Vein endothelial cell (primary cell): ENCODE results near the genes NOP53 and ODAD1.

- CAGE, long polyA plus RNA, result no peak
Observed at GRCh38 chr19:46859671-46859970, 1.2 kb upstream of the ARHGAP35 start.

DNA sequence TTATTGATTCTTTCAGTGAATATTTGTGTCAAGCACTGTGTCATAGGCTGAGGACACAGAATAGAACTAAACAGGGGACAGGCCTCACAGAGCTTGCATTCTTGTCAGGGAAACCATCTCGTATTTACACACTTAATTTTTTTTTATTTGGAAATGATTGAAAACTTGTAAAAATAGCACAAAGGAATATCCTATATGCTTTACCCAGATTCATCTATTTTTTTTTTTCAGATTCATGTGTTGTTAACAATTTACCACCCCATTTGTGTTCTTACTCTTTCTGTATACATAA is 55.7 kb downstream of the ARHGAP35 start:
- CAGE, long polyA plus RNA, result no peak

DNA sequence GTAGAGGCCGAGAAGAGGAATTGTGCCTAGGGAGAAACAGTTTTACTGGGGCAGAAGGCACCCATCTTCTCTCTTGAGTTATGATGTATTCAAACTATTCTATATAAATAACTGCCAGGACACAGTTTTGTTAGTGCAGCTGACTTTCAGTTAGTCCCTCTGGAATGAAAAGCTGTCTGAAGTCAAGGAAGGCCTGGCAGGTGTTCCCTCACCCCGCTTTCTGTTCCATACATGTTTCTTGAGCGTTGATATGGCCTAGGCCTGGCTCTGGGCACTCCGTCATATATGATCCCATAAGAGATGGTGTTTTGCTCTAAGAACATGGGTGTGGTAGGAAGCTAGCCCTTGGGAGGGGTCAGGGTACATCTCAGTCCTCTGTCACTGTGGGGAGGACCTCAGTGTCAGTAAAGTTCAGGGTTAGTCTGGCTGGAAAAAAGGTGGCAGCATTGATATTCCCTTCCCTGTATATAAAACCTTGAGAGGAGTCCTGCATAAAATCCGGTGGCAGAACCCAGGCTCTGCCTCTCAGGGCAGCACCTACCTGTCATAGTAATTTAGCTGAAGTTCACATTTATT is 73.6 kb upstream of the NPAS1 start:
- CAGE, long polyA plus RNA, result no peak

- CAGE, long polyA plus RNA, result no peak
Observed at GRCh38 chr19:46976057-46976771, 43.4 kb upstream of the NPAS1 start.

- CAGE, long polyA plus RNA, result no peak
Observed at GRCh38 chr19:46984236-46985106, 35.2 kb upstream of the NPAS1 start.

DNA sequence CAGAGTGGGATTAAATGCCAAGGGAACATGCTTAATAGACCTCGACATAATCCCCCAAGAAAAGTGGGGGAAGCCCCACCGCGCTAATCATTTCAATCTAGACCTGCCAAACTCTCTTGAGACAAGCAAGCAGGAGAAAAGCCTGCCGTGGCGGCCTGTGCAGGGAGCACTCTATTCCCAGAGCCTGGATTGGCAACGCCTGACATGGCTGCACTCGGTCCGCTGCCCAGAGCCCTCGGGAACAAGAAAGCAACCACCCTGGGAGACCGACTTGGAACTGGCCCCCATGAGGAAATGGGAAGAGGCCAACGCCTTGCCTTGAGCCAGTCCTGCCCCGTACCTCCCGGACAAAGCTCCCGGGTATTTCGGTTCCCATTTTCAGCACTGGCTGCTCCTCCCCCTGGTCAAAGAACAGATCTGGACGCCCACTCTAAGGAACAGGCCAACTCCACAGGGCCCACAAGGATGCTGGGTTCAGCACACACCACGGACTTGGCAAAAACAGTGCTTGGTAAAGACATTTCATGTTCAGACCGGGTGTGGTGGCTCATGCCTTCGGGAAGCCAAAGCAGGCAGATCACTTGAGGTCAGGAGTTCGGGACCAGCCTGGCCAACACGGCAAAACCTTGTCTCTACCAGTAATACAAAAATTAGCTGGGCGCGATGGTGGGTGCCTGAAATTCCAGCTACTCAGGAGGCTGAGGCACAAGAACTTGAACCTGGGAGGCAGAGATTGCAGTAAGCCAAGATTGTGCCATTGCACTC is 15.7 kb downstream of the ZC3H4 start:
- CAGE, long polyA plus RNA, result no peak

- CAGE, long polyA plus RNA, result no peak
Observed at GRCh38 chr19:47100060-47100573, 13.5 kb downstream of the ZC3H4 start.

DNA sequence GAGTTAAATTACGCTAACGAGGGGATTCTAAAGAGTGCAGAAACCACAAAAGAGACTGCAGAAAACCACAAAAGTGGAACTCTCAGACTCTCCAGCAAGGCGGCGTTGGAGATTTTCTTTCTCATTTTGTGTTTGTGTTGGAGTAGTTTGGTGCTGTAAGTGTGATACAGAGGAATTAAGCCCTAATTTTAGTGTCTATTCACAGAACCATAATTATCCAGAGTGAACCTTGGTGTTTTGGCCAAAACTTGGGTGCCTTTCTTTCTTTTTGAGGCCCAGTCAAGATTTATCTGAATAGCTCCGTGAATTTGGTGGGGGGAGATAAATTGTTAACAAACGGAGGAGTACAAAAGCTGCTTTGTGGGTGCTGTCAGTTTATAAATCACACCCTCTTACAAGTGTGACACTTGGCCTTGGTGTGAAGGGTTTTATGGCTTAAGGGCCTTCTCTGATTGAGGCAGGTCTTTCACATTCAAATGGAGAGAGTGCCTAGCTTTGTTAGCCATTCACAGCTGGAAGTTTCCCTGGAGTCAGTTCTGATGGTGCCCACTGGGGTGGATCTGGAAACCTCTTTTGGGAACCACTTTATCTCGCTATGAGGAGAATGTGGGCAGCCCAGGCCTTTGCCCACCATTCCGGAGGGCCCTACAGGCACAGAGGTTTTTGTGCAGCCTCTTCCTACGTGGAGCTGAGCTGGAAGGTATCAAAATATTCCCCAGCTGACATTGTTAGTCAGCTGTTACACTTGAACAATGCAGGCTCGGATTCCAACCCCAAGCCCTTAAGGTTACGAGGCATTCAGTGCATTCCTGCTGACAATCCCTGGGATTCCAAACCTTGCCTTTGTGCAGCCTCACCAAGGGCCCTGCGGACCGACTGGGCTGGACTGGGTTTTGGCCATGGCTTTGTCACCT is 26.6 kb downstream of the SAE1 start:
- CAGE, long polyA plus RNA, result no peak

DNA sequence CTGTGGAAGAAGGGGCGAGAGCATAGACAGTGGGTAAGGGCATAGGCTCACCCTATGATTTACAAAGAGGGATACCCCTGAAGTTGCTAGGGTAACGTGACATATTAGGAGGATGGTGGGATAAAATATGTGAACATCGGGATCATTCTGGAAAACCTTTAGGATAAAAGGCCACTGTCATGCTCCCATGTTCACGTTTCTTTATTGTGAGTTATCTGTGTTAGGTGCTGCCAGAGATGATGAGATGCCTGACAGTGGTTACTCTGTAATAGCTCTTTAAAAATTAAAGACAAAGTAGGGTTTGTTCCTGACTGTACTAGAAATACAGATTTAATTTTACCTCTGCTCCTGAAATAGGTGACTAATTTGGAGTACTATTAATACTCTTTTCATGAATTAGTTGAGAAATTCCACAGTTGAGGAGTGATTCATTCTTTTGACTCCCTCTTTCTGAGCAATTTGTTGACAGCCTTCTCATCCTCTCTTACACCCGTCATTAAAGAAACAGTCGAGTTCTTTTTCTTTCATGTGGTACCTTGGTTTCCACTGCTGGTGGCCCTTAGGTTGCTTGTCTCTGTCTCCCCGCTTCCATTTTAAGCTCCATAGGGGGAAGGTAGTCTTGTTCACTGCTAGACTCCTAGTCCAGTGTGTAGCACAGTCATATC is 28.3 kb downstream of the SAE1 start:
- CAGE, long polyA plus RNA, result no peak

DNA sequence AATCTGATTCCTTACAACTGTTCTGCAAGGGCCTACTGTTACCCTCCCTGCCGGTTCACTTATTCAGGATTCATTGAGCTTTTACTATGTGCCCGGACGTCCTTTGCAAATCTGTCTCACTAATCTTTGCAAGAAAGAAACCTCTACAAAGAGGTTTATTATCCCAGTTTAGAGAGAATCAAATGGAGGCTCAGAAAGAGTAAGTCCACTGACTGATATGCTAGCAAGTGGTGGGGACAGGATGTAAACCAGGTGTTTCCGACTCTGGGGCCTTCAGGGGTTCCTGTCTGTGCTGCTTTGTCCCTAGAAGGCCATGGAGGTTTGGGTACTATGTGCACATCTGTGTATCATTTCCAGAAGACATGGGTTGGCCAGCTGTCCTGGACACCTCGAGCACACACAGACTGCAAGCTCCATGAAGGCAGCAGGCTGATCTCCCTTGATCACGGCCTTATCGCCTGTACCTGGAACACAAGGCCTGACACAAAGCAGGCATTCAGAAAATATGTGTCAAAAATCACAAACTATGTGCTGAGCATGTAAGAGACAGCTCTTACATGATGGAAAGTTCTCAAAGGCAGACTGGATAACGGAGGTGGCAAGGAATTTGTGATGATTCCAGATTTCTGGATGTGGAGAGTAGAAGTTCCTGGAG is 1.2 kb upstream of the KPTN start:
- CAGE, long polyA plus RNA, result no peak

GRCh38 chr19:47486442-47487051 is 2.5 kb upstream of the KPTN start:
- CAGE, long polyA plus RNA, result no peak

DNA sequence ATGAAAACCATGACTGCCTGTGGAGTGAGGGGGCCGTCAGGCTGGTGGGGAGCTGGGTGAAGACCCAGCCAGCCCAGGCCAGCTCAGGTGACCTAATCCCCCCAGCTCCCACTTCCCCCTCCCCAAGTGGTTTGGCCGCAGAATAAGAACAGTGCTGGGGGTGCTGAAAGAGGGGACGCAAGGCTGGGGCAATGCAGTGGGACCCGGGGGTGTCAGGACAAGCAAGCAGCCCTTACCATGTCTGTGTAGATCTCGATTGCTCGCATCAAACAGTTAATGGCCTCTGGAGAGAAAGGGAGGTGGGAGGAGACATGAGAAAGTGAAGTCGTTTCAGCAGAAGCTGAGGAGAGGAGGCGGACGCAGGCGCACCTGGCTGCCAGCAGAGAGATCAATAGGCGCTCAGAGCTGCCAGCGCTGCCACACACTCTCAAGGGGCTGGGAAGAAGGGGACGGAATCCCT is 11.3 kb upstream of the KPTN start:
- CAGE, long polyA plus RNA, result no peak

DNA sequence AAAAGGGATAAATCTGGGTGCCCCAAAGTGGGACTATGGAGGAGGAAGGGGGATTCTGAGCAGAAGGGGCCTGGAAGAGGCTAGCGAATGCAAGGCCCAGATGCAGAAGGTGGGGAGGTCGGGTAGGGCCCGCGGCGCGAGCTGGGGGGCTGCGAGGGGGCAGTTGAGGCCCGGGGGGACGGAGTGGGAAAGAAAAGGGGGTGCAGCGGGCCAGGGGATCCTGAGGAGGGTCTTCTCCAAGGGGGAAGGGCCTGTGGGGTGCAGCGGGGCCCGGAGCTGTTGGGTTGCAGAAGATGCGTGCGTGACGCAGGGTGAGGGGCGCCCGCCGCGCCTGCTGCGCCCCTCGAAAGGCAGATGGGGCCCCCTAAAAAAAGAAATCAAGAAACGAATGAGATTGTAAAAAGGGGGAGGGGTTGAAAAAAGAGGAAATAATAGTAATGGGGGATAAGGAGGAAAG is 327 bp downstream of the ZNF541 start:
- CAGE, long polyA plus RNA, result no peak

- CAGE, long polyA plus RNA, result no peak
Observed at GRCh38 chr19:47745074-47746030, at the start of gene NOP53. NOP53 (plus strand) TSS chr19:47745546.

- CAGE, long polyA plus RNA, result no peak
Observed at GRCh38 chr19:47778953-47779546, 547 bp downstream of the SELENOW start.

- CAGE, long polyA plus RNA, result no peak
Observed at GRCh38 chr19:47789818-47790134, 11.3 kb downstream of the SELENOW start.

DNA sequence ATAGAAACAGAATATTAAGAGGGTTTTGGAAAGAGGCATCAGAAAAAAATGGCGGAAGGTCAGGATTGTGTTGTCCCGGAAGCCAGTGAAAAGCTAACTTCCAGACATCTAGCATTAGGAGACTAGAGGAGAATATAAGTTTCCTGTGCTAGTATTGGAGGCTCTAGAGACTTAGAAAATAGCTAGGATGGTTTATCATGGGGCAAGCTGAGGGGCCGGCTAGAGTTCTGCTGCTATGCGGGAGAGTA is 4.5 kb downstream of the SULT2A1 start:
- CAGE, long polyA plus RNA, result no peak

- CAGE, long polyA plus RNA, result no peak
Observed at GRCh38 chr19:48107471-48108196, 3.0 kb downstream of the PLA2G4C start.

- CAGE, long polyA plus RNA, result no peak
Observed at GRCh38 chr19:48186508-48187070, 16.1 kb downstream of the ZSWIM9 start.

GRCh38 chr19:48321776-48322400 is at the start of gene ODAD1:
ODAD1 (minus strand) TSS chr19:48321971.
- CAGE, long polyA plus RNA, result no peak